Right common carotid artery plus branches (tissue), 1 donor: Measurements from ENCODE around the genes PLCB1, BTBD3 and ISM1.

GRCh38 chr20:7967493-7967930 is 27.3 kb upstream of the HAO1 start:
- PRO-cap: no peak

- PRO-cap: no peak
Measured at GRCh38 chr20:7981095-7981852, 38.3 kb downstream of the TMX4 start.

GRCh38 chr20:7987026-7987497 is 32.5 kb downstream of the TMX4 start:
- PRO-cap: no peak

GRCh38 chr20:8131934-8132580 is at the start of gene PLCB1:
Gene PLCB1 (plus strand): TSS chr20:8132266.
- PRO-cap: bidirectional peak, plus-strand start at chr20:8132289, minus-strand start at chr20:8132020

DNA sequence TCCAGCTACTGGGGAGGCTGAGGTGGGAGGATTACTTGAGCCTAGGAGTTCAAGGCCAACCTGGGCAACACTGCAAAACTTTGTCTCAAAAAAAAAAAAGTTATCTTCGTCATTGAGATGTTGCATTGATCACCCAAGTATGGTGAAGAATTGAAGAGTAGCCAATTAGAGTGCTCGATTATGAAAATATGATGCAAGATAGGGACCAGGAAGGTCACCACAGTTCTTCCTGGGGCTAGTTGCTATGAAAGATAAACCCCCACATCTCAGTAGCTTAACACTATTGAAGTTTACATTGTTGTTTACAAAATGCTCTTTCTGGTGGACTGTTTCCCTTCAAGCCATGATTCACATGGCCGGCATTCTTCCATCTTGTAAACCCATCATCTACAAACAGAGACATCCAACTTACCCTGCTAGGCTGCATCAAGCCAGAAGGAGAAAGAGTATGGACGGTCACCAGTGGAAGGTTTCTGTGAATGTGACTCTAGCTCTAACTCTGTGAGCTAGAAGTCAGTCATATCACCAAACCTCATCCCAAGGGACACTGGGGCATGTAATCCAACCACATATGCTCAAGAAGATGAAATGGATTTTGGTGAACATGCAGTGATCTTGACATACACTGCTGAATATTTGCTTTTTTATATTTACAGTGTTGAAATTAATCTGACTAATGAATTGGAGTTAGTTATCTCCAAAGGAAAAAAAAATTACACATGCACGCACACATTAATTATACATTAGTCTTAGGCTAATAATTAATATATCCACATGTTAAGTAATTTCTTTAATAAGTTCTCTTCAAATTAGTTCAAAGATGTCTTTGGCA is 340.7 kb downstream of the PLCB1 start:
- PRO-cap: no peak

- PRO-cap: unidirectional peak, plus-strand start at chr20:9067836
Measured at GRCh38 chr20:9067374-9068198, 1.3 kb upstream of the PLCB4 start.

GRCh38 chr20:9538176-9538731 is 23.9 kb downstream of the LAMP5 start:
- PRO-cap: unidirectional peak, minus-strand start at chr20:9538465

GRCh38 chr20:9953750-9954166 is 81.0 kb upstream of the ANKEF1 start:
- PRO-cap: no peak

DNA sequence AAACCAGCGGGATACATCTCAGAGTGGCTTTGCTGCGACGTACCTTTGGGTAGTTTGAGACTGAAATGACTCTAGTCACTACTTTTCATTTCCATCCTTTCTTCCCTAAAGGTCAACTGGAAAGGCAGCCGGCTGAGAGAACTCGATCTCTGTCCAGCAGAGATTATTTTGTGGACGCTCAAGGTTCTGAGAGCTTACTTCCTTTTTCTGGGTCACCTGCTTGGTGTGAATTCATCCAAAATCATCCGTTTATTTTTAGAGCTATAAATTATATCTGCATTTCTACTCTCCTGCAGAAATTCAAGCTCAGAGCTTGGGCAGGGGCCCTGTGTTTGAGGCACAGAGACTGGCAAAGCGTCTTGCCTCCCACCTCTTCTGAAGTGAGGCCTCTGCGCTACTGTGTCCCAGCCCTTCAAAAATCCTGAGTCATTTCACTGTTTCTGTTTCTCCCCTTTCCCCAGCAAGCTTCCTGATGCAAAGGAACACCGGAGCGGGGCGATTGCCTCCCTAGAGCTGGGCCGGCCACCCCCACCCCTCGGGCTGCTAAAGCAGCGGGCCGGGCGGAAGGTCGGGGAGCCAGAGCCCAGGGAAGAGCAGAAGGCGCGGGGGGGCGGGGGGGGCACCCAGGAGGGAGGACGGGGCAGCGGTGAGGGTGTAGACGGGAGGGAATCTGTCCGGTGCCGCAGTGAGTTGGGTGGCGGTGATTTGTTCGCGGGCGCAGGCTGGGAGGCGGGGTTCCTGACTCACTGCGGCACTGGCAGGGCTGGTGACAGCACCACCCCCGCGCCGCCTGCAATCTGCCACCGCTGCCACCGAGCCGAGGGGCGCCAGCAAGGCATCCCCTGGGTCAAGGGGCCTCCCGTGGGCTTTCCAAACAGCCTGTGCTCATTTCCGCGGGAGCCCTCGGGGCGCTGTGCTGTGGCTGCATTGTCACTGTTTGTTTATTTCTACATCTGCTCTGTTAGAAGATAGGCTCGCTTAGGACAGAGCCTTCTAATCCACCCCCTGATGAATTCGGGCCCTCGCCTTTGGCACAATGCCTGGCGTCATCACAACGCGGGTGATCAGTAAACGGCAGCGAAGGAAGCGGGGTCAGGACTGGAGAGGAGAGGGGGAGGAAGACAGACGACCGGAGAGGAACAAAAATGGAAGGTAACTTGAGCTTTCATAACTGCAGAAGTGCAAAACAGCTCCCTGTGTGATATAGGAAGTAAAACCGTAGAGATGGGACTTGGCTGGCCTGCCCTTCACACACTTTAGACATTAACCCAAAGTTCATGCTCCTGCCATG is 46.5 kb upstream of the SNAP25 start:
- PRO-cap: no peak

- PRO-cap: no peak
Measured at GRCh38 chr20:10249900-10250358, 31.3 kb downstream of the SNAP25 start.

DNA sequence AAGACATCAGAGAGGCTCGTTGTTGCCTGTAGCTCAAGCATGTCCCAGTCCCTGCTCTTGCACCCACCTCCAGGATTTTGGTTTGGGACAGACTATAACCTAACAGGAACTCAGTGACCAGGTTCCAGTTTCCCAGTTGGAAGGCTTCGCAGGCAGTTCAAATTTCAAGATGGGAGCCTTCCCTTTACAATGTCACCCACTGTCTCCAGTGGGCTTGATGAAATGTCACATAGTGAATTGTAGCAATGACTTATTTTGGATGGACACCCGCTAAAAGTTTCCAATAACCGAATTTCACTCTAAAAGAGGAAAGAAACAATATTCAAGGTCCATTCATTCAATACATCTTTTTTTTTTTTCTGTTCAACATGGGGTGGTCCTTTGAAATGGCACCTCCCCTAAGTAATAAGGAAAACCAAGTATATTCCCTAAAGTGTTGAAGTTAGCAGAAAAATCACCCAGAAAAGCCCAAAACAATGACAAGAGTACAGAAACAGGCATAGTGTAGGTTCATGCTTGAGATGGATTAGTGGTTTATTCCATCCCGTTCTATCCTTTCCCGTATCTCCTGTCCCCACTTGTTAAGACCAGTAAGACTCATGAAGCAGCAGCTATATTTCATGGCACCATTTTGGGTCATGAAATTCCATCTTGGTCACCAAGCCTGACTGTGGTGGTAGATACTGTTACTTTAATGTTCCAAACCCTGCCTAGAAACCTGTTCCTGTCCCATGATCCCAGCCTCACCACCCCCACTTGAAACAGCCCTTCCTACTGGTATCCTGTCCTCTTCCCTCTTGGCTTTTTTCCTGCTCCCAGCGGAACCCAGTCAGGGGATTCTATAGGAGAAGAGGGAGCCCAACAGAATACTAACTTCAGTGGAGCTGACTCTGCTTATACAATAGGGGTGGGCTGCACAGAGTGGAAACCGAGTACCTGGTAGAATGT is 49.3 kb downstream of the JAG1 start:
- PRO-cap: no peak

- PRO-cap: no peak
Measured at GRCh38 chr20:10652773-10653262, 21.0 kb downstream of the JAG1 start.

GRCh38 chr20:10674299-10675401 is 851 bp upstream of the JAG1 start:
- PRO-cap: bidirectional peak, plus-strand start at chr20:10674370, minus-strand start at chr20:10674388; unidirectional peak, minus-strand start at chr20:10674869; unidirectional peak, minus-strand start at chr20:10674909

DNA sequence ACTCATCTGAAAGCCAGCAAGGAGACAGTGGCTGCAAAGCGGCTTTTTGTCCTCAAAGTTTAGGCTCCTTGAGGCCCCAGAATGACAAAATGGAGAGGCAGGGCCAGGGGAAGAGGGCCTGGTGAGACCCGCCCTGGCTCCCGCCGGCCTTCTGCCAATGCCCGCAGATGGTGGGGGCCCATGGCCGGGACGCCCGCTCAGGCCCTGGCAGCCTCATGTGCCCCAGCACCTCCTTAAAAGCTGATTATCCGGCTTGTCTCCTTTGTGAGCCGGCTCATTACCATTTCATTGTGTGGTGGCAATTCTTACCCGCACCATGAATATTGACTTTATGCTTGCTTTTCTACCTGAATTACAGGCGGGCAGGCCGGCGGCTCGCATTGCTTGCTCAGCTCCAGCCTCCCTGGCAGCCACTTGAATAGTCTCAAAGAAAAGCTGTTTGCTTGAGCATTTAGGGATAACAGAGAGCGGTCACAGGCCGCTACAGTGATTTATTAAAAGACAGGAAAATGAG is 119.9 kb upstream of the JAG1 start:
- PRO-cap: no peak

GRCh38 chr20:11271407-11271720 is 597.6 kb upstream of the JAG1 start:
- PRO-cap: no peak

DNA sequence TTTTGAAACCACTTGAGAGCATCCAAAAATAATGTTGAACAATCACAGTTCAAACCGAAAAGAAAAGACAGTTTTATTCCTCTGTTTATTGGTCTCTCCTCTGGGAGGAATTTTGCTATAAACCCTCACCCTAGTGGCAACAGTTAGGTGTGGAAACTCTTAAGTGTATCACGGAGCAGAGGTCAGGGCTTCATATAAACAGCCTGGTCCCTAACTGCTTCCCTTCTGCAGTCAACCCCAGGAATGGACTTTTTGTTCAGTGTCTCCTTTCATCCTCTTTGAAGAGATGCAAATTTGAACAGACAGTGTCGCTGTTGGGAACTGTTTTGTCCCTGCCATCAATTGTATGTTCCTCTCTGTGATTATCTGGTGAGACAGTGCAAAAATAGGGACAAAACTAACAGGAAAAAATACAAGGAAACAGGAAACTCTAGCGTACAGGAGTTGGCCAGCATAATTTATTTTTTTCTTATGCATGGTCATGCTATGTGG is 162.3 kb upstream of the BTBD3 start:
- PRO-cap: no peak

DNA sequence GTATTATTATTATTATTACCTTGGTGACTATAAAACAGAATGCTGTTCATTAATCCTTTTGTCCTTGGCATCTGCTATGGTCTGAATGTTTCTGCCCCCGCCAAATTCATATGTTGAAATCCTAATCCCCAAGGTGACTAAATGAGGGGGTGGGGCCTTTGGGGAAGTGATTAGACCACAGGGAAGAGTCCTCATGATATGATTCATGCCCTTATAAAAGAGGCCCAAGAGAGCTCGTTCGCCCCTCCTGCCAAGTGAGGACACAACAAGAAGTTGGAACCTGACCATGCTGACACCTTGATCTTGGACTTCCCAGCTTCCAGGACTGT is 67.4 kb upstream of the BTBD3 start:
- PRO-cap: no peak

GRCh38 chr20:11917485-11918222 is at the start of gene BTBD3:
Gene BTBD3 (plus strand): TSS chr20:11917893.
- PRO-cap: unidirectional peak, plus-strand start at chr20:11917896

- PRO-cap: no peak
Measured at GRCh38 chr20:12857734-12858073, 151.1 kb upstream of the SPTLC3 start.

GRCh38 chr20:13220989-13221433 is at the start of gene ISM1:
Gene ISM1 (plus strand): TSS chr20:13221274.
- PRO-cap: no peak